Gallbladder (tissue), 1 donor: ENCODE data around the gene BSX.

GRCh38 chr11:122157484-122157911, 41.5 kb upstream of the BLID start:
- PRO-cap, result no peak

- PRO-cap, result no peak
Observed at GRCh38 chr11:122209824-122210527, 94.0 kb upstream of the BLID start.

DNA sequence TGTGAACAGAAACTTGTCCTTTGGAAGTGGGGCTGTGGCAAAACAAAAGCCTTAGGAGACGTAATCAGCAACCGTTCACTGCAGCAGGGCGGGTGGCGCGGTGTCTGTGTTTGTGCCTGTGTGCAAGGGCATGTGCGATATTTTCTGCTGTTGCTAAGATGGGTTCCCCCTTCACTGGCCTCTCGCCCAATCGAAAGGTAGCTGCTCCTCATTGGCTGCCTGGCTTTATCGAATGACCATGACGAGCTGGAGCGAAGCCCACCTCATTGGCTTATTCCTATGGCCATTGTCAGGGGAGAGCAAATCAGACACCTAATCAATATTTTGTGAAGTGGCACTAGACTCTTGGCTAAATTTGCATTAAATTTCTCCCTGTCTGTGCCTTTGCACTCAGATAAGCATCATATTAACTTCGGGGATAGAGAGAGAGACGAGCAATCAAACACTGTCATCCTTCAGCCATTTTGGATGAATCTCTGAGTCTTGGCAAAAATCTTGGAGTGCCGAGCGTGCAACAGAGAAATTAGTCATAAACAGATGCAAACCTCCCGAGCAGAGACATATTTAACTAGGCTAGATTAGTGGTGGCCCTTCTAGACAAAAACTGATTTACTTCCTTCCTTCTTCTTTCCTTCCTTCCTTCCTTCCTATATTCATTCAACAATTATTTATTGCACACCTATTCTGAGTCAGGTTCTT, 114.2 kb upstream of the BLID start:
- PRO-cap, result no peak

- PRO-cap, result unidirectional peak, plus-strand start at chr11:122336960
Observed at GRCh38 chr11:122336839-122337053, 220.7 kb upstream of the BLID start.

DNA sequence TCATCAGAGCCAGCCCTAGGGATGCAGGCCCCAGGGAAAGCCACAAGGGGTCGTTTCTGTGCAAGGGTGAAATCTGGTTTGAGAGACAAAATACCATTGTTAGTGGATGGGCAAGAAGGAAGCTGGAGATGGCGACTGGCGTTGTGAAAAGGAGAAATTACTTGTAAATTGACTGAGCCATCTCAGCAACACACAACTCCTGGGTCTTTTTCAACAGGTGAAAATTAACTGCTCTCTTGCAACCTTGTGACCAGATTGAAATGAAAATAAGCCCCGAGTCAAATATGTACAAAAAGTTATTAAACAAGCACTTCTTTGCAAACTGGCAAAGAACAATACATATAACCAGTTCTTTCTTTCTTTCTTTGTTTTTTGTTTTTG, 26.4 kb upstream of the UBASH3B start:
- PRO-cap, result no peak

- PRO-cap, result no peak
Observed at GRCh38 chr11:122696450-122697153, 41.1 kb downstream of the UBASH3B start.

DNA sequence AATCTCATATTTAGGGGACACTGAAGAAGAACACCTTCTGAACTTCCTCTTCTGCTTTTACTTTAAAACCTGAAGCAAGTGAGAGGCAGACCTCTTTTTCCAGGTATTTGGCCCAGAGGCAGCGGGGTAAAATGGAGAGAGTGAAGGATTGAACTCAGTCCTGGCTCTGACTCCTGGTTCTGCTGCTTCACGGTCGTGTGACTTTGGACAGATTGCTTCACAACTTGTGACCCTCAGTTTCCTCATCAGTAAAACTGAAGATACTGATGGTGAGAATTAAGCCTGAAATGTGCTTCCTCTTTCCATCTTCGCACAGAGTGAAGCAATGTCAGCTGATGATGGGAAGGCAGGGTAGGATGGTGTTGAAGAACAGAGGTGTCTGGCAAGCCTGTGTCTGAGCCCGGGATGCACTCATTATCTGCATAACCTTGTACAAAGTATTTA, 58.9 kb downstream of the UBASH3B start:
- PRO-cap, result no peak

DNA sequence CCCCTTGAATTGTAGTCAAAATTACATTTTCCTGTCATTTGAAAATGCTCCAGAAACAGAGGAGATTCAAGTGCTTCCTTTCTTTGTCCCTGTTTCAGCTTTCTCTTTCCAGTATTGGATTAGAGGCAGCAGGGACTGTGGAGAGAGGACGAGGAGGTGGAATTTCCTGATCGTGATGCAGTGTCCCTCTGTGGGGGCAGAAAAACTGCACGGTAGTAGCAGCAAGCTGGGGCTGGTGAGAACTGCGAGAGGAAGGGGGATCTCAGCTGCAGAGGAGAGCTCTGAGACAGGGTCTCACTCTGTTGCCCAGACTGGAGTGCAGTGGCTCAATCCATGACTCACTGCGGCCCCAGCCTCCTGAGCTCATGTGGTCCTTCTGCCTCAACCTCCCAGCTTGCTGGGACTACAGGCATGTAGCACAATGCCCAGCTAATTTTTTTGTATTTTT, 60.4 kb downstream of the UBASH3B start:
- PRO-cap, result no peak

DNA sequence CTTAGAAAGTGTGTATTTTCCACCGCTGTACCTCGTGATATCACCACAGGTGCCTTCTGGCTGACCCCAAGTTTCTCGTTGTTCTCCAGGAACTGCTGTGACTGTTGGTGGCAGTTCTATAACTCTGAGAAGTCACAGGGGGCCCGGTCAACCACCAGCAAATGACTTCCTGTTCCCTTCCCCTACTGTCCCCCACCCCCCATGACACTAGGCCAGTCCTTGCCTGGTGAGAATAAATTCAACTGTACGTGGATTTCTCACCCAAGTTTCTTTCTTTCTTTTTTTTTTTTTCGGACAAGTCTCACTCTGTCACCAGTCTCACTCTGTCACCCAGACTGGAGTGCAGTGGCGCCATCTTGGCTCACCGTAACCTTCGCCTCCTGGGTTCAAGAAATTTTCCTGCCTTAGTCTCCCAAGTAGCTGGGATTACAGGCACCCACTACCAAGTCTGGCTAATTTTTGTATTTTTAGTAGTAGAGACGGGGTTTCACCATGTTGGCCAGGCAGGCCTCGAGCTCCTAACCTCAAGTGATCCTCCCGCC, 62.2 kb downstream of the UBASH3B start:
- PRO-cap, result no peak

DNA sequence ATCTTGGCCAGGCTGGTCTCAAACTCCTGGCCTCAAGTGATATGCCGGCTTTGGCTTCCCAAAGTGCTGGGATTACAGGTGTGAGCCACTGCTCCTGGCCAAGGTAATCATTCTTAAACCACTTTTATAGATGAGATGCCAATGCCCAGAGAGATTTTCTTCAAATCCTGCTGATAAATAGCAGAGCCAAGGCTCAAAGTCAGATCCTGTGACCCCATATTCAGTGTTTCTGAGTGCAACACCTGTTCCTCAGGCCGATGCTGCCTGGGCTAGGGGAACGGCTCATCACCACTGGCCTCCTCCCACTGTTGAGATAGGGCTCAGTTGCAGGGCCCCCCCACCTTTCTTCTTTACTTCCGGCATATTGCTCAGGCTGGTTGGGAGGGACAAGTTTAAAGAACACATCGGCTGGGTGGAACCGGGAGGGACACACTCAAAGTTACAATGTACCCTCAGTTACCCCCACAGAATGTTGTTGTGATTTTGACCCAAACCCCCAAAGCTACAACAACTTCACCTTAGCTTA, 88.3 kb upstream of the CRTAM start:
- PRO-cap, result no peak

DNA sequence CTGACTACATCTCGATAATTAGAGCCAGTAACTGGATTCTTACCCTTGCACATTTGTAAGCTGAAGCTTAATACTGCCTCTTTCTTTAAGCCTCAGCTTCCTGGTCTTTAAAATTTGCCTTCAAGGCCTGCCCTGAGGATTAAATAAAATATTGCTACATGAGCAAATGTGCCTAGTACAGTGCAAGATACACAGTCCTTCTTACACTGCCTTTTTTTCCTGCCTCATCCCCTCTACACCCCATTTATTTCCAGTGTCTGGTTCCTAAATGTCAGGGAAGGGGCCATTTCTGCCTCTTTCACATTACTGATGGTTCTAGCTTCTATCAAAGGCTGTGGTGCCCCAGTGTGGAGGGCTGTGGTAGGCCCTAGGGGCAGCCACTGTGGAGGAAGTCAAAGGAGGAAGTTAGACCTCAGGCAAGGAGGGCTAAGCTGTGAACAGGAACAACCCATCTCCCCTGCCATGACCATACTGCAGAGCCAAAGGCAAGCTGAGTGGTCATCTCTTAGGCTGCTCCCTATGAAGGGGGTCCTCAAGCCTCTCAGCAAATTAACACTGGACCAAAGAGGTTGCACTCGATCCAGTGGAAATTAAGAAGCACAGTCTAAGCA, 81.9 kb upstream of the CRTAM start:
- PRO-cap, result no peak

GRCh38 chr11:122981556-122982242, at the start of gene BSX:
BSX (minus strand) TSS chr11:122981834.
- PRO-cap, result no peak

GRCh38 chr11:123062258-123063312, 649 bp upstream of the HSPA8 start:
- PRO-cap, result bidirectional peak, plus-strand start at chr11:123062341, minus-strand start at chr11:123062139; bidirectional peak, plus-strand start at chr11:123062661, minus-strand start at chr11:123062462; bidirectional peak, plus-strand start at chr11:123062900, minus-strand start at chr11:123062908; bidirectional peak, plus-strand start at chr11:123063048, minus-strand start at chr11:123062992

DNA sequence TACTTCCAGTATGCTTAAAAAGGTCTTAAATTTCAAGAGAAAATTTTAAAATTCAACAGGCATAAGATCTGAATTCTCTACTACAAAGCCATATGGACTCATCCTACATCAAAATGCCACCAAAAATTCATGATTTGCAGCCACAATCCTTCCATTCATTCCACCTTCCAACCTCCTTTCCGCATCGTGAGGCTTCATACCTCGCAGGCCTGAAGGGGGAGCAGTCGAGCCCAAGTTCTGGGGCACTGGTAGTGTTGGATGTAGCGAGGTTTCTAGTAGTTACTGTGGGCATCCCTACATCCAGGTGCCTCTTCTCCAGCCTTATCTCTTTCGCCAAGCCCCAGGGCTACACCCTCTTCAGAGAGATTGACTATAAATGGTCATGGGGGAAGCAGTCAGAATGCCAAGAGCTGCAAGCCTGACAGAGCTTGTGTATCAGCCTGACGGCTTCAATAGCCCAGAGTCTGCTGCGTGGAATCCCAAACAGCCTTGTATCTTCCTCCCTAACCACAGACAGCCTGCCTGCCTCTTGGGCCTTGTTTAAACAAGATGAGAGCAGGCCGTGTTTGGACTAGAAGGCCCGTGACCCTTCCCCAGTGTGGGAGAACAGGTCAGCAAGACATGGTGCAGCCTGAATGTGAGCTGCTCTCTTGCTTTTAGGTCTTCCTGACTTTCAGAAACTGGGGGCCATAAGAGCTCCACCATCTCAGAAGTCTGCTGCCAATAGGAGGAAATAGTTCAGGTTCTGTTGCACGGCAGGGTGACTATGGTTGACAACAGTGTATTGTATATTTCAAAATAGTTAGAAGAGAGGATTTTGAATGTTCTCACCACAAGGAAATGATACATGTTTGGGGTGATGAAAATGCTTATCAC, 28.8 kb downstream of the CLMP start:
- PRO-cap, result no peak

DNA sequence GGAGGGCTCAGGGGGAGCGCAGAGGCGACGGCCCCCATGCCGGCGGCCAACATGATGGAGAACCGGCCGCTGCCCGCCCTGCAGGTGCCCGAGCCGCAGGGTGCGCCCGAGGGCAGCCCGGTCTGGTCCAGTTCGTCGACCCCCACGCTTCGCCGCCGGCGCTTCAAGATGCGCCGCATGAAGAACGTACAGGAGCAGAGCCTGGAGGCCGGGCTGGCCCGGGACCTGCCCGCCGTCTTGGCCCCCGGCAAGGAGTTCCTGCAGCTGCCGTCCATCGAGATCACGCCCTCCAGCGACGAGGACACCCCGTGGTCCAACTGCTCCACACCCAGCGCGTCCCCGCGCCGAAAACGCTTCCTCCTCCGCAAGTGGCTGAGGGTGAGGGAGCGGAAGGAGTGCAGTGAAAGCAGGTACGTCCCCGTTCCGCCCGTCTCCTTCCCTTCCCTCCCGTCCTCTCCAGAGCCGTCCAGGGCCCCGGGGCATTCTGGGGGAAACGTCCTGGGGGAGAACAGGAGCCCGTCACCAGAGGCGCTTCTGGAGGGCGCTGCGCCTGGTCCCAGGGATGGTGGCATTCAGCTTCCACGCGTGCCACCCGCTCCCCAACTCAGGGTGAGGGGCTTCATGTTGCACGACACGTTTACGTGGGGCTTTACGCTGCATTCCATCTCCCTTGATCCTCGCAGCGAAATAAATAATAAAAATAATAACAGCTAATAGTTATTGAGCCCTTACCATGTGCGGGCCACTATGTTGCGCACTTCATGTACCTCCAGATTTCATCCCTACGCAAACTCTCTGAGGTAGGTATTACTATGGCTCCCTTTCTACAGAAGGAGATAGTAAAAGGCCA, 913 bp downstream of the GRAMD1B start:
- PRO-cap, result bidirectional peak, plus-strand start at position 400 of the sequence, minus-strand start at position 239 of the sequence

DNA sequence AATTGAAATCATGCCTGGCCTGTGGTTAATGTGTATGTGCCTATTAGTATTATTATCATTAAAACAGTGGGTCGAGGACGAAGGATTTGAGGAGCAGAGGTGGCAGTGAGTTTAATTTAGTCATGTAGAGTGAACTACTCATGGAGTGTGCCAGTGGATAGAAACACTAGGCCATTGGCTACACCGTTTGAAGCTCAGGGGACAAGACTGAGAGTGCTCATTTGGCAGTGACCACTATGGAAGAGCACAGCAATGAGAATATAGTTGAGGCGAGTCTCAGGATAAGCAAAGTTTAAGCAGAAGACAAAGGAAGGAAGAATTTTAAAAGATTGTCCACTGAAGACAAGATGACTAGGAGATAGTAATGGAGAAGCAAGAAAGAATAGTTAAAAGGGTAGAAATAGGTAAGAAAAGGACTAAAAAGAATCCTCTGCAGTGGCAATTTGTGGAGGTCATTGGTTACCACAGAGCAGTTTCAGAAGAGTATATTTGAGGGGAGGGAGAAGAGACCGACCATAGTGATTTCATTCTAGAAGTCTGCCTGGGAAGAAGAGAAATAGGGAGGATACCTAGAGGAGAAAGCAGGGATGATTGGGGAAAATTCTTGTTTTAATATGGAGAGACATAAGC, 59.2 kb downstream of the GRAMD1B start:
- PRO-cap, result no peak

- PRO-cap, result no peak
Observed at GRCh38 chr11:123518543-123519803, 88.9 kb downstream of the GRAMD1B start.

DNA sequence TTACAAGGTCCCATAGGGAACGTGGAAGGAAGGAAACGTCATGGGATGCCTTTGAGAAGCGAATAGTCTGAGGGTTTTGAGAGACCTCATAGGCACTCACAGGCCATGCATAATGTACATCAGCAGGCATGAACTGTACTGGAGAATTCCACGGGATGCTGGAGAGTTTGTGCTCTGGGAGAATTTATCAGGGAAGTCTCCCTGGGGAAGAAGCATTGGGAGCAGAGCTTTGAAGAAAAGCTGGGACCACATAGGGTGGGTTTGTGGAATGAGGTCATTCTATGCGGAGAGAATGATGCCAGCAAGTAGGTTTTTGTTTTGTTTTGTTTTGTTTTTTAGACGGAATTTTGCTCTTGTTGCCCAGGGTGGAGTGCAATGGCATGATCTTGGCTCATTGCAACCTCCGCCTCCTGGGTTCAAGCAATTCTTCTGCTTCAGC, 112.1 kb downstream of the SCN3B start:
- PRO-cap, result unidirectional peak, plus-strand start at position 144 of the sequence

GRCh38 chr11:123559136-123559793, 95.2 kb downstream of the SCN3B start:
- PRO-cap, result unidirectional peak, plus-strand start at chr11:123559668

- PRO-cap, result no peak
Observed at GRCh38 chr11:123640926-123641431, 13.4 kb downstream of the SCN3B start.